Left common carotid artery plus branches (tissue), 1 donor: ENCODE results near the genes SMN2 and FAM169A.

DNA sequence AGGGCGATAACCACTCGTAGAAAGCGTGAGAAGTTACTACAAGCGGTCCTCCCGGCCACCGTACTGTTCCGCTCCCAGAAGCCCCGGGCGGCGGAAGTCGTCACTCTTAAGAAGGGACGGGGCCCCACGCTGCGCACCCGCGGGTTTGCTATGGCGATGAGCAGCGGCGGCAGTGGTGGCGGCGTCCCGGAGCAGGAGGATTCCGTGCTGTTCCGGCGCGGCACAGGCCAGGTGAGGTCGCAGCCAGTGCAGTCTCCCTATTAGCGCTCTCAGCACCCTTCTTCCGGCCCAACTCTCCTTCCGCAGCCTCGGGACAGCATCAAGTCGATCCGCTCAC lies at the start of gene SMN2:
SMN2 (plus strand) TSS at position 134 of the 337 bp plus-strand sequence.
- PRO-cap: no peak

DNA sequence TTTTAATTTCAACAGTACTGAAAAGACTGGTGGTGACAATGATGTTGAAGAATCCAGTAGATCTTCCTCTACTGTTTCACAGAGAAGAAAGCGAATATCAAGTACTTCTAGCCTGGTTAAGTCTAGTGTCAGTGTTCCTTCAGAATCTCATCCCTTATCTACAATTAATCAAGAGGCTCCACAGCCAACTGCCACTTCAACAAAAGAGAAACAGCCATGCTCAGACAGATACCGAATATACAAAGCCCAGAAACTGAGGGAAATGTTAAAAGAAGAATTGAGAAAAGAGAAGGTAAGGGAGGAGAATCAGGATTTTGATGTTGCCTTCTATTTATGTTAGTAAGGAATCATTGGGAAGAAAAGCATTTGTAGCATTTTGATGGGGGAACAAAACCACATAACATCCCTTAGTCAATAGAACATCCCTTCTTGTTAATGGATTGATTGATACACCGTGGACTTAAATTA lies 3.1 kb downstream of the BDP1 start:
- PRO-cap: no peak

GRCh38 chr5:71694079-71694560 lies 25.0 kb upstream of the CARTPT start:
- PRO-cap: no peak

- PRO-cap: no peak
These were observed 347 bp downstream of the CARTPT start for GRCh38 chr5:71719435-71719808.

DNA sequence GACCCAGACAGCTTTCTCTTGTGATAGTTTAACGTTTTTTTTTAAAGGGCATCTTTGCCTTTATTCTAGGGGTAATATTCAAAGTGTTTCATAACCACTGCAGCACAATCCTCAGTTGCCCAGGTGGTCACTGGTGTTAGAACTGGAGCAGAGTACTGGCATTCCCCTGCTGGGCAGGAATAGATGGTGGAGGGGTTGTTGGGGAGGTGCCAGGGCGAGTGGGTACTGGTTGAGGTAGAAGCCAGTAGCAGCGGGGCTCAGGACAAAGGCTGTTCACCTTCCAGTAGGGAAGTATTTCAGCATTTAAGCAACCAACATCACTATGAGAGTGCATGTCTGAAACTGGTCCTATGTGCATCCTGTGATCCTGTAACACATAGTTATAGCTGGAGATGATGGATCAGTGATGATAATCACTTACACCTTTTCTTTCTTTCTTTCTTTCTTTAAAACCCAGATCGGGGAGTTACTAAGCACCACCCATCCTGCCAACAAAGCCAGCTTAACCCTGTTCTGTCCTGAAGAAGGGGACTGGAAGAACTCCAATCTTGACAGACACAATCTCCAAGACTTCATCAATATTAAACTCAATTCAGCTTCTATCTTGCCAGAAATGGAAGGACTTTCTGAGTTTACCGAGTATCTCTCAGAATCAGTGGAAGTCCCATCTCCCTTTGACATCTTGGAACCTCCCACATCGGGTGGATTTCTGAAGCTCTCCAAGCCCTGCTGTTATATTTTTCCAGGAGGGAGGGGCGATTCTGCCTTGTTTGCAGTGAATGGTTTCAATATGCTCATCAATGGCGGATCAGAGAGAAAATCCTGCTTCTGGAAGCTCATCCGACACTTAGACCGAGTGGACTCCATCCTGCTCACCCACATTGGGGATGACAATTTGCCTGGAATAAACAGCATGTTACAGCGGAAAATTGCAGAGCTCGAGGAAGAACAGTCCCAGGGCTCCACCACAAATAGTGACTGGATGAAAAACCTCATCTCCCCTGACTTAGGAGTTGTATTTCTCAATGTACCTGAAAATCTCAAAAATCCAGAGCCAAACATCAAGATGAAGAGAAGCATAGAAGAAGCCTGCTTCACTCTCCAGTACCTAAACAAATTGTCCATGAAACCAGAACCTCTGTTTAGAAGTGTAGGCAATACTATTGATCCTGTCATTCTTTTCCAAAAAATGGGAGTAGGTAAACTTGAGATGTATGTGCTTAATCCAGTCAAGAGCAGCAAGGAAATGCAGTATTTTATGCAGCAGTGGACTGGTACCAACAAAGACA lies 86.6 kb downstream of the MAP1B start:
- PRO-cap: no peak

- PRO-cap: no peak
These were observed 46.8 kb upstream of the FCHO2 start for GRCh38 chr5:72908606-72909893.

GRCh38 chr5:73007729-73008630 lies 52.1 kb downstream of the FCHO2 start:
- PRO-cap: no peak

DNA sequence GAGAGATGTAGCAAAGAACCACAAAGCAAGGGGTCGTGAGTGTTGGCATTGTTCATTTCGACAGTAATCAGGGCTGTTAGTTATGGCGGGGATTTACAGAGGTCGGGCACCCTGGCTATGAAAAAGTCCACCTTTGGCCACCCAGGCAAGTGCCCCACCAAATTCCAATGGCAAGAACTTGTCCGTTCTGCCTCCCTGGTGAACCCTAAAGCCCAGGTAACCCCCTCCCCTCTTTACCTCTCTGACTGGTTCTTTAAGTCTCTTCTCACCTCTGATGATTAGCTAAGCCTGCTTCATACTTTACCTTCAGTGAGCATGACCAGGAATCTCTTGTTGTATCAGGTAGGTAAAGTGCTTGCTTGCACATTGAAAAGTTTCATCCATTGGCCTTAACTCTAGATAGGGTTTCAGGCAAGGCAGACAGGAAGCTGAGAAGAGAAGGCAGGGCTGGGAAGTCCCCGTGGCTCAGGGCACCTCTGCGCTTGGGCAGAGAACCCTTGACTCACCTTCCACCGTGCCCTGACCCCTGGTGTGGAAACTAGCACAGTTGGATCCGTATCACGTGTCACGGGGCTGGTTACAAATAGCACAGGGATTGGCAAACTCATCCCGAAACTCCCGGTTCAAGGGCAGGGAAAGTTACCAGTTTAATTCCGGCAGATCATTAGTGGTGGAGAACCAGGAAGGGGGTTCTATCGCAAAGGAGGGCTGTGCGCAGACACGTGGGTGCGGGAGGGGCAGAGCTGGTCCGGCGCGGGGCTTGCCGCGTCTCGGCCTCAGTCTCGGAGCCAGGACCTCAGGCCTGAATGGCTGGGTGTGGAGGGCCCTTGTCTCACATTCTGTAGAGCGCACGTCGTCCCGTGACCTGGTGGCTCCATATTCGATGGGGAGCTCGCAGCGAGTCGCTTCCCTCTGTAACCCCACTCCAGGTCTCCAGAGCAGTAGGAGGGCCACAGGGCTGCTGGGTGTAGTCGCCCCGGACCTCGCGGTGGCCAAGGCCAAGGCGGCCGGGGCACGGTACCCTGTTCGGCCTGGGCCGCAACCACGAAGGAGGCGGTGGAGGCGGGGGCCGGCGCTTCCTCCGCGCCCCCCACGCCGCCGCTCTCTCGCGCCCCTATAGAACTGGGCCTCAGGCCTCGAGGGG lies 914 bp upstream of the TMEM171 start:
- PRO-cap: no peak

- PRO-cap: no peak
These were observed 6.1 kb downstream of the TMEM171 start for GRCh38 chr5:73126425-73126920.

GRCh38 chr5:73213246-73214081 lies 40.5 kb downstream of the TMEM174 start:
- PRO-cap: no peak

GRCh38 chr5:73505209-73505570 lies 6.9 kb downstream of the BTF3 start:
- PRO-cap: no peak

DNA sequence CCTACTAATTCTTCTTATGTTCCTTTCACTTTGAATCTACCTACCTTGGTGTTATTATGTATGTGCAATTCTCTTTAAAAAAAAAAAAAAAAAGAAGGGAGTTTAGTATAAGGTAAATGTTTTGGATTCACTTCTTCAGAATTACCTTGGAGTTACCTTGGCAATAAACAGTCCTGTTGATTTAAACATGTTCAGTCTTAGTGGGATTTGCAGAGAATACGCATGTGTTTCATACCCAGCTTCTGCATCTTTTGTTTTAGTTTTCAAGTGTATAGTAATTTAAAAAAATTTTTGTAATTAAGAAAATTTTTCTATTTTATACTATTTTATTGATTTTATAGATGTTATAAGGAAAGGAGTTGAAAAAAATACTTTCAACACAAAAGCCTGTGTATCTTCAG lies 187.8 kb downstream of the ARHGEF28 start:
- PRO-cap: no peak

DNA sequence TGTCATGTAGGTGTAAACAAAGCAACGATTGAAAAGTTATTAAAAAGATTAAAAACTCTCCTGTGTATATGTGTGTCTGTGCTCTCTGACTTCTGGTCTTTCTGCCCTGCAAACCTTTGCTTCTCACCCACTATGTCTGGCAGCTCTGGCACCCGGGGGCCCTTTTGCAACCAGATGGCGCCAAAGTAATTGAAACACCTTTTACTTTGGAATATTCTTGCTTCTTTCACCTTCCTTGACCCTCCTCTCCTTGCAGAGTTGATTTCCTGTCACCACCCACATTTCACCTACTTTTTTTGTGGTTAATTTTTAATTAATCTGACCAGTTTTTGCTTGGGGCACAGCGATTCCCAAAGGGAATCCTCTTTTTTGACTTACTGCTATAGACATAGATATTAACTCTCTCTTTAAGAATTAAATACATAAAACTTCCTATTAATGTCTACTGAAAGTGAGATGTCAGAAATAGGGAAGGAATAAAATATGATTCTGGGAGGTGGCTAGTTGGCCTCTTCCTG lies 275.5 kb downstream of the ARHGEF28 start:
- PRO-cap: no peak

DNA sequence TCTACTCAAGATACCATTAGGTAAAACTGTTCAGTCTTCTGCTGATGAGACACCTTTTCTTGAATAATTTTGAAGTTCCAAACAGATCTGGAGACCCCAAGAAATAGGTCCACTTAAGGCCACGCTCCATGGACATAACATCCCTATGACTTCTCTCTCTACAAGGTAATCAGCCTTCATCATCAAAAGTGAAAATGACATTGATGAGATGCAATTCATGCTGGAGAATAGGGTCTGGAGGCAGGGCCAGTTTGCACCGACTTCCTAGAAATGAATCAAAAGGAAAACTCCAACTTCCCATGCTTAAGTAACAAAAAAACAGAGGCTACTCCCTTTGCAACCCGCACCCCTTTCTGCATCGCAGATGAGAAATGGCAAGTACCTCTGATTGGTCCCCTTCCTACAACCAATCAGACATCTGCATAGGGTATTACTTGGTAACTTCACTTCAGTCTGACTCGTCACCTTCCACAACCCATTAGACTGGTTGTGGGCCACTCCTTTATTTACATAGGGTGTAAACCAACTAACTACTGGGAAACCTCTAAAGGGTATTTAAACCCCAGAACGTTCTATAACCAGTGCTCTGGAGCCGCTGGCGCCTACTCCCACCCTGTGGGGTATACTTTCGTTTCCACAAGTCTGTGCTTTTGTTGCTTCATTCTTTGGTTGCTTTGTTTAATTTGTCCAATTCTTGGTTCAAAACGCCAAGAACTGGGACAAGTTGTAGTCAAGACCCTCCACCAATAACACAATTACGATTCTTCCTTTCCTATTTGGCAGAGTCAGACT lies 477.1 kb downstream of the ARHGEF28 start:
- PRO-cap: no peak

DNA sequence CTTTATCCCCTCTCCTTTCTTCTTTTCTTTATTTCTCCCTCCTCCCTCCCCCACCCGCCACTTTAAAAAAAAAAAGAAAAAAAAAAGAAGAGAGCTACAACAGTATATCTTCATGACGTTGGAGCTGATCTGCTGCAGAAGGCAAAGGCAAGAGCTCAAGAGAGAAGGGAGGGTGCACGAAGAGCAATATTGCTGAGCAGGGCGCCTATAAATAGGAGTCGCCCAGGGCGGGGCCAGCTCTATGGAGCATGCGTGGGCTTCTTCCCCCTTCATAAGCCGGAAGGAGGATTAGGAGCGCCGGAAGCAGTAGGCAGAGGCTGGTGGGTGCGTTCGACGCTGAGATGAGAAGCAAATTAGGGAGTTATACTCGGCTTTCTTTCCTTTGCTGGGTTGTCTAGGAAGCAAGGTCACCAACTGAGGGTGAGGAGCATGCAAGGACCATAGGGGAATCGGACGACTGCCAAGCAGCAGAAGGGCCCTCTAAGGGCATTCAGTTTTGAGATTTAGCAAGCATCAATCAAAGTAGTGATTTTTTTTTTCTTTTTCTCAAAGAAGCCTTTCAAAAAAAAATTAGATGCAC lies 496.8 kb downstream of the ENC1 start:
- PRO-cap: no peak

- PRO-cap: no peak
These were observed 63.6 kb downstream of the ENC1 start for GRCh38 chr5:74576798-74577501.

DNA sequence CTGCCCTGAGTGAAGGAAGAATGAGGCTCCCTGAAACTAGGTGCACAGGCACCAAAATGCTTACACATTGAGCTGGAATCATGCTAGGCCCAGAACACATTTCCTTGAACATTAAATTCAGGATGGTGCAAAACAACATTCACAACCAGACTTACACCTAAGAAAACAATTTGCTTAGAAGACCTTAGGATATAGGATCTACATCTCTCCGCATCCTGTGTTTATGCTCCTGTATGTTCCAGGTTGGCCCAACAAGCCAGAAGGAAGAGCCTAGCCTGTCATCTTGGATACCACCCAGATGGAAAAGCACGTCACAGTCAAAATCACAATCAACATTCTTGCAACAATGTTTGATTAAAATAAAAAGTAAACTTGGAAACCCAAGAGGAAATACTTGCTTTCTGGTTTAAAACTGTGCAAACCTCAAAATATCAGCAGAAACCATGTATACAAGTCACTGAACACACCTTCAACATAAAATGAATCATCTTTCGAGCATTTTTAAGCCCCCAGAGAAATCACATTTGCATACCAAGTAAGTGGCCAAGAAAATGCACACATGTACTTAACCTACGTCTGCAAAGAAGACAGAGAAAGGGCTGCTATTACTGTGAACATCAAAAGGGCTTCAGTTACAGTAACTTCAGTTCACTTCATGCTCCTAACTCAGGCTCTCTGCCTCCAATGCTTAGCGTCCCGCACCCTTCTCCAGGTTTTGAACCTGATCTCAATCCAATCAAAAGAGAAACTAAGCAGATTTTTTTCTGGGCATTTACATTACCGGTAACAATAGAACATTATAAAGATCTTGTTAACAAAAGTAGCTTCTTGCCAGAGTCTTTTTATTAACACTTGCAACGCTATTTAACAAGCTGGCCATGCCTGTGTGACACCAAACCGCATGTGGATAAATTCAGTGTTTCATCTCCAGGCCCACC lies 1.5 kb downstream of the ENC1 start:
- PRO-cap: no peak

GRCh38 chr5:74865713-74866724 lies at the start of gene FAM169A:
FAM169A (minus strand) TSS chr5:74866387.
- PRO-cap: unidirectional peak, minus-strand start at chr5:74866335

DNA sequence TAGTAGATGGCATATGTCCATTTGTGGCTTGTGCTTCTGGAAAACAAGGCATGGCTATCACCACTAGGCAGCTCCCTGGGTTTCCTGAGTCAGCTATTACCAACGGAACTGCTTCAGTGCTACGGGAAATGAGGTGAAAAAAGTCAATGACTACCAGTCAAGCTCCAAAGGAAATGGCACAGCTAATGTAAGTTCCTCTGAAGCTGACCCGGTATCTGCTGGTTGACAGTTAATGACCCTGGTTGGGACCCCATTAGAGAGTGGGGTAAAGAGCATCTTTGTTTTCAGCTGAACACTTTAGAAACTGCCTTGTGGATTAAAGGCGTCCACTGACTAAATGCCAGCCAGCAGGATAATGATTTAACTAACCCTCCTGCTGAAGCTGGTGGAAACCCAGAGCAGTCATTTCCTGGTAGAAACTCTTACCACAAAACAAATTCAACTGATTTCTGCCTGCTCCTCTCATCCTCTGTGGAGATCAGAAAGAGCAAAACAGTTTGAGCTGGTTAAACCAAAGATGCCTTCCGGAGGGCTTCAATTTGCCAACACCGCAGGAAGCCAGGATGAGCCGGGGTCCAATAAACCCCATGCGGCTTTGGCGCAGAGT lies 69.1 kb upstream of the FAM169A start:
- PRO-cap: no peak

DNA sequence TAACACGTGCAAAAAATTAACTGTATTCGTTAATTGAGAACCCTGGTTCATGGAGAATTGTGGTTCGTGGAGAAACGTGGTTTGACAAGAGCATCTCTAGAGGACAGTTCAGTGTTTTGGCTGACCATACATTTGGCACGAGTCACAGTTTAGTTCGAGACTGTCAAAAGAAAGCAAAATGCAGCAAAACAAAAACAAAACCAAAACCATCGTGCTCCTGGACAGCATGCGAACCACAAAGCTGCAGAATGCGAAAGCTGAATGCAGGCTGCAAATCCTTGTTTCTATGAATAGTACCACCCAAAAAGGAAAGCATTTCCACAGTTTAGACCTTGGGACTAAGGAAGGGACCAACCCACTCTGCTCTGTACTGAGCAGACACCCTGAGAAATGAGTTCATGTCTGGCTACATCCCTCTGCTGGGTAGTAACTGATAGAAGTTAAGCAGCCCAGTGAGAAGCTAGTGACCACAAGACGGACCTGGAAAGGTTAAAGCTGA lies 3.9 kb downstream of the GCNT4 start:
- PRO-cap: no peak